T47D (cell line): ENCODE measurements around a stretch of chr9.

GRCh38 chr9:36470782-36471285 lies 70.8 kb upstream of the RNF38 start:
- RRBS: no CpG with 5 or more reads among the region's 6 CpGs

GRCh38 chr9:36503697-36504539 lies 68.8 kb upstream of the MELK start:
- RRBS: no CpG with 5 or more reads among the region's 6 CpGs

DNA sequence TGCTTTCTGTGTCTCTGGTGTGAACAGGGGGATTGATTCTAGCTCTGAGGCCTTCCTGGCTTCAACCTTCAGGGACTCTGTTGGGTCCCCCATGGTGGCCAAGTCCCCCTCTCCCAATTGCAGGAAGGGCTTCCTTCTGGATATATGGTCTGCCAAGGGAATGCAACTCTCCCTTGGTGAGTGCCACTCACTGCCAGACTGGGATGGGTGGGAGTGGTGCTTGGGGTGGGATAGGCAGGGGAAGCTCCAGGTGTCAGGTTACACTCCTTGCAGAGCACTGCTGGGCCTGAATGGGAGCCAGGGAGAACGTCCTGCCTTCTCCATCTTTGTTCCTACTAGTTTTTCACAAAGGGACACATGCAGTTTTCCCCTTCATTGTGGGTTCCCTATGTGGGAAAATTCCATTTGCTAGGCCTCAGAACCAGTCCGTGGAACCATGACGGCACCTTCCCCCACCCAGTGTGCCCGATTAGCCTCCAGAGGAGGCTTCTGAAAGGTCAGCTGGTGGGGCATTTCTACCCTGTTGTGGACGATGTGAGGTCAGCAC lies 153.3 kb downstream of the MELK start:
- RRBS: no CpG with 5 or more reads among the region's 5 CpGs

DNA sequence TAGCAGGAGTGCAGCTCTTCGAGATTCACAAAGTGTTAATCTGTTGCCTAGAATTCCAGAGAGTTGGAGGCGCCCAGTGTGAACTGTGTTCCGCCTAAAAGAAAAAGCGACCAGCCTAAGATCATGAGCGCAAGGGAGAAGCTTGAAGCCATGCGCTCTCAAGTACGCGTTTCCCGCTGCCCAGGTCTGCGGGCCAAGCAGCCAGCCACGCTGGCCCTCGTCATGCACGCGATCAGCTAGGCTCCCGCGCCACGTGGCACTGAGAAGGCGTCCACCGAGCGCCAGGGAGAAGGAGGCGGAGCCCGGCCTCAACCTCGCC lies 514 bp upstream of the ZCCHC7 start:
- RRBS: no CpG with 5 or more reads among the region's 23 CpGs

DNA sequence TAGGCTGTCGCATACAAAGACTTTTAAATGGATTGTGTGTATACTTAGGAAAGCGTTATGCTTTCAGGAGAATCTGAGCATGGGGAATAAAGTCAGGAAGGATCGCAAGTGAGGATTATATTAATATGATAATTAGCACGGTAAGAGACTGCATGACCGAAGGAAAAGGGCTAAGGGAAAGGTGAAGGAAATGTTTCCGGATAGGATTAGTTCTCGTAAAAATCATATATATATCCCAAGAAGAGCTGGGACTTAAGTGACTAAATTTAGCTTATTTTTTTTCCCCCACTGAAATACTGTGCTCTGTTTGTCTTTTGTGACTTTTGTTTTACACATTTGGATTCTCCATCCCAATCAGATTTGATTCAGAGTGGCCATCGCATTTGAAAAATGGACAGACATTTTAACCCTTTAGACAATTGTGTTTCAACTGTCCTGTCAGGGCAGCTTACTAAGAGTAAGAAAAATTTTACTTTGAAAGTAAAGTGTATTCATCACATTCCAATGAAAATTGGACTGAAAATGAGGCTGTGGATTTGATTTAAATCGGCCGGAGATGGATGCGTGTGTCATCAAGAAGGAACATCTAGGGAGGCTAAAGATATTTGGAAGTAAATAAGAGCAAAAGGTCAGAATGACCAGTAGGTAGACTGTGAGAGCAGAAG lies 1.3 kb downstream of the ZCCHC7 start:
- RRBS: no CpG with 5 or more reads among the region's 11 CpGs

DNA sequence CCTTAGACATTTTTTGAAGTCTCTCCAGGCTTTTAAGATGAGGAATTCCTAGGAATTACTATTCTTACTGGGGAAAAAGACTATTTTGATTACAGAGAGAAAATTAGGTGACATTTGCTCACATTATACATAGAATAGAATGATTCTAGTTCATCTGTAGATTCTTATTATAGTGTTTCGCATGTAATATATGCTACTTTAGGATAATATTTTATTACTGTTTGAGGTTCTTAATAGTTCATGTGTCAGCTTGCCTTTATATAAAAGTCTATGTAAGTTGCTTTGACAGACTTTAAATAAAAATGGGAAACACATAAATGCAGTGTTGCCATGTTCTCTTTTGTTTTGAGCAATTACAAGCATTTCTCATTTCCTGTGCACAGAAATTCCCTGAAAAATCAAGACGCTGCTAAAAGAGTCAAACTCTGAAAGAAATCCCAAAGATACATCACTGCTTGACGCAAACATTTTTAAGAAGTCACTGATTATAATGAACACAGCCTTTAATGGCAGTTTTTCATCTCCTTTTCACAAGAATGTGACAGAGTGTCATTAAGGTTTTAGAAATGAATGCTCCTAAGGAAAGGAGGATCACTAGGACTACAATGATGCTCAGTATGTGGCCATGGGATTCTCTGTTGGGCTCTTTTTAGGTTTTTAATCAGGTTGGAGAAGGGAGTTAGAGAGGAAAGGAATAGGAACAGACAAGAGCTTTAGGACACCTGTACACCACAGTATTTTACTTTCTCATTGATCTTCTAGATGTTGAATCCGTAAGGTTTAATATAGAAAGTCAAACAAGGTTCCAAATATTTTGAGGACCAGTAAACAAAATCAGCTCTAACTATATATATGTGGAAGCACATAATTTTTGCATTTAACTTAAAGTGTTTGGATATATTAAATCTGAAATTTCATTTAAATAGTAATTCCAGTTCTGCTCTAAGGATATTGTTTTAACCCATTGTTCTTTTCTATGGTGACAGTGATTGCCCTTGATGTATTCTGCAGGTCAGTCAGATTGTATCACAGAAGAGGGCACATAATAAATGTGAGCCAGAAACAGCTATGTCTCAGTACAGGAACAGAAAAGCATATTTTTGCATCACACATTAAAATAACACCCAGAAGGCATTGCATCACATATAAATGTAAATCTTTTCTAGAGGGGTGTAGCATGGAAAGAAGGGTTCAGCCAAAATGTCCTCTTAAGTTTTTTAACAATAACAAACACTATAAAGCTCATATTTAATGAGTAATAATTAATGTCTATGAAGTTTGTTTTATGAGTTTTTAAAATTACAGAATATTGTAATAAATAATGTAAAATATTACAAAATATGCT lies 29.6 kb downstream of the ZCCHC7 start:
- RRBS: no CpG with 5 or more reads among the region's 4 CpGs

GRCh38 chr9:37508095-37509070 lies 22.6 kb downstream of the POLR1E start:
- RRBS: no CpG with 5 or more reads among the region's 6 CpGs

- RRBS: no CpG with 5 or more reads among the region's 6 CpGs
Measured at GRCh38 chr9:37588287-37588971, 4.0 kb downstream of the TOMM5 start.

GRCh38 chr9:37908809-37909340 lies 4.9 kb upstream of the SLC25A51 start:
- RRBS: no CpG with 5 or more reads among the region's 4 CpGs

- RRBS: no CpG with 5 or more reads among the region's 17 CpGs
Measured at GRCh38 chr9:37953662-37954621, 50.0 kb upstream of the SLC25A51 start.

DNA sequence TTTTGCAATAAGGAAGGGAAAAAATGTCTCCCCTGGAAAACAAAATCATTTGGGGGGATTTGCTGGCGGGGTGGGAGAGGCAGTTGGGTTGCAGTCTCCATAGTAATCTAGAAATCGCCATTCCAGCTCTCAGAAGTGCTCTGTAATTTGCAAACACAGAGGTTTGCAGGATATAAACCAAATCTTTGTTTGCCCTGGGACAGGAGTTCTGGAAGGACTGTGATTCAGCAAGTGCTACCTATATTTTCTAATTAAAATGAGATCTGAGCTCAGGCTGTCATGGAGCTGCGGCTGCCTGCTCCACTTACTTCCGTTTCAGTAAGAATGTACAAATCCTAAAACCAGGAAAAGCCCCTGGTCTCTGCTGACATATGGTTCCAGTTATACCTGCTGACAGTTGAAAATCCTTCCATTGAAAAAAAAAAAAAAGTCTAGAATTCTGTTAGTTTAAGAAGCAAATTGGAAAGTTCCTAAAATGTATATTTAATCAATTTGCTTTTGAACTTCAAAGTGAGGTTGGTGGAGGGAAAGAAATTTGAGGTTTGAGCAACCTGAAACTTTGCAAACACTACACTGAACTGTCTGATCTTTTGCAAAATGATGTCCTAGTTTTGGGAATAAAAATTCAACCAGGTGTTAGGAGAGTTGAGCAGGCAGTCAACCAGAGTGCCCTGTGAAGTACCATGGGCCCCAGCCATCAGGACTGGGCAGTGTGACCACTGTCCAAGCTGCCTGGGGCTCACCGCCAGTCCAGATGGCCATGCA lies 50.8 kb downstream of the SHB start:
- RRBS: no CpG with 5 or more reads among the region's 5 CpGs

GRCh38 chr9:38024267-38024925 lies 44.6 kb downstream of the SHB start:
- RRBS: no CpG with 5 or more reads among the region's 5 CpGs

- RRBS: no CpG with 5 or more reads among the region's 17 CpGs
Measured at GRCh38 chr9:38051884-38052626, 17.0 kb downstream of the SHB start.

GRCh38 chr9:38058069-38058639 lies 10.9 kb downstream of the SHB start:
- RRBS: no CpG with 5 or more reads among the region's 5 CpGs

- RRBS: no CpG with 5 or more reads among the region's 6 CpGs
Measured at GRCh38 chr9:38388851-38389656, 3.4 kb upstream of the ALDH1B1 start.

DNA sequence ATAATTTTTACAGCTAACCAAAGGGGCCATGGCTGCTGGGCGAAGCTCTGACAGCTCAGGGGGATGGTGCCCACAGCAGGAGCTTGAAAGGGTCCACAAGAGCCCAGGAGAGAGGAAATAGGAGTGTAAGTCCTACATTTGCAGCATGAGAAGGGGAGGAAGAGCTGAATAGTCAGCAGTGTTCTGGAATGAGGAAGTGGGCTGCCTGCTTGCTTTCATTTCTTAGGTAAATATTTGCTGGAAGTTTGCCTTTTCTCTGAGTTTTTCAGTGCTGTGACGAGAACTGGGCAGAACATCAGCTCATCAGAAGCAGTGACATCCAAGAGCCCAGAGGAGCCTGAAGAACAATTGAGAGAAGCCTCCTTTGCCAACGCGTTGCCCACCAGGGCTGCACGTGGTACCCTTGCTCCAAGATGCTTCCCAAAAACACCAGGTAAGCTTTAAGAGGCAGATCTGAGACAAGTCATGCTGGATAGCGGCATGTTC lies 13.2 kb upstream of the IGFBPL1 start:
- RRBS: no CpG with 5 or more reads among the region's 6 CpGs

DNA sequence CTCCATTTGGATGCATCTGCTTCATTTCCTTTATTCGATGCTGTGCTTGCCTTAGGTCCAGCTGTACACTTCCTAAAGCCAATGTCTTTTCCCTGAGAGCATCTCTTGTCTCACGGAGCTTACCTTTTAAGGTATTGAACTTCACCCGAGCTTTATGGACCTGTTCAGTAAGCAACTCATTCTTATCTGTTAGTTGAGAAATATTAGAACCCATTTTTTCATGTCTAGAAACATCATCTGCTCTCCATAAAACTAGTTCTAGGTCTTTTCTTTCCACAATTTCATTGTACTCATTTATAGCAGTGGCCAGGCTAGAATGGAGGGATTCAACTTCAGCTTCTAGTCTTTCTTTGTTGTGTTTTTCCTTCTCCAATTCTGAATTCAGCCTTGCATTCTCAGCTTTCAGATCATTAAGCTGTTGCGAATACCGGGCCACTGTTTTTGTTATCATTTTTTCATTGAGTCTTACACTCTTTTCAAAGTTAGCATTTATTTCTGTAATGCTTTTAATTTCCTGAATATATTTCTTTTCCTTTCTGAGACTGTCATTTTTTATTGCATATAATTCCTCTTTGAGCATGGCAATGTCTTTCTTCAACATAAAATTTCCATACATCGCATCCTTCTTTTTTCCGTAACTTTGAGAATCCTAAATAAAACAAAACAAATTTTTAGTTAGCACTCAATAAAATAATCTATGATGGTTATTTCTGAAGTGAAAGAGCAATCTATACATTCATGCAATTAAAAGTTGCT lies 24.5 kb downstream of the ANKRD18A start:
- RRBS: no CpG with 5 or more reads among the region's 7 CpGs

DNA sequence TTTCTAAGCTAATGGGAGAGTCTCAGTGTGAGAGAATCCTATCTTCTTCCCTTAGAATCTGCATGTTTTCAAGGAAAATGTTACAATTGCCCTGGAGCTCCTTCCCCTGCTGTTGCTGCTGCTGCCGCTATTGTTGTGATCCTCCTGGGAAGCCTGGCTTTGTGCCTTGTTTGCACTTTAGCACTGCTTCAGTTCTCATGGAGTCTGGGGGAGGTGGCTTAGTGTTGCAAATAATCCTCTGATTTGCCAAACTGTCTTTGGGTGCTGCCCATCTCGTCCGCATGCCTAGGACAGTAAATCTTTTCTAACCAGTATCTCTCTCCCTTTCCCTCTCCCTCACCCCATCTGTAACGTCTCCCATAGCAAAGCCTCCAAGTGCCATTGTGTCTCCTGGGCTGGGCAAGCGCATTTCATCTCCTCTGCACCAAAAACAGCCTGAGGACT lies 30.3 kb downstream of the FAM240B start:
- RRBS: no CpG with 5 or more reads among the region's 5 CpGs

DNA sequence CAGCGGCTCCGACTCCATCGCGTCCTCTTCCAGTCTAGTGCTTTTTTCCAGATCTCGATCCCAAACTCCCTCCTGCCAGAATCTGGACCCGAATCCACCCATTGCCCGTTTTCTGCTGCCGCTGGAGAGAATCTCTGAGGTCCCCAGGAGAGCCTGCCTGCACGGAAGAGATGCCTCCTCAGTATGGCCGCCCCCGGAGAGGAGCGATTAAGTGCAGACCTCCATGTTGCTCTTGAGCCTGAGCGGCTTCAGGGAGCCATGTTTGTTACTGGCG lies 518.8 kb downstream of the SPATA31A1 start:
- RRBS: no CpG with 5 or more reads among the region's 14 CpGs

DNA sequence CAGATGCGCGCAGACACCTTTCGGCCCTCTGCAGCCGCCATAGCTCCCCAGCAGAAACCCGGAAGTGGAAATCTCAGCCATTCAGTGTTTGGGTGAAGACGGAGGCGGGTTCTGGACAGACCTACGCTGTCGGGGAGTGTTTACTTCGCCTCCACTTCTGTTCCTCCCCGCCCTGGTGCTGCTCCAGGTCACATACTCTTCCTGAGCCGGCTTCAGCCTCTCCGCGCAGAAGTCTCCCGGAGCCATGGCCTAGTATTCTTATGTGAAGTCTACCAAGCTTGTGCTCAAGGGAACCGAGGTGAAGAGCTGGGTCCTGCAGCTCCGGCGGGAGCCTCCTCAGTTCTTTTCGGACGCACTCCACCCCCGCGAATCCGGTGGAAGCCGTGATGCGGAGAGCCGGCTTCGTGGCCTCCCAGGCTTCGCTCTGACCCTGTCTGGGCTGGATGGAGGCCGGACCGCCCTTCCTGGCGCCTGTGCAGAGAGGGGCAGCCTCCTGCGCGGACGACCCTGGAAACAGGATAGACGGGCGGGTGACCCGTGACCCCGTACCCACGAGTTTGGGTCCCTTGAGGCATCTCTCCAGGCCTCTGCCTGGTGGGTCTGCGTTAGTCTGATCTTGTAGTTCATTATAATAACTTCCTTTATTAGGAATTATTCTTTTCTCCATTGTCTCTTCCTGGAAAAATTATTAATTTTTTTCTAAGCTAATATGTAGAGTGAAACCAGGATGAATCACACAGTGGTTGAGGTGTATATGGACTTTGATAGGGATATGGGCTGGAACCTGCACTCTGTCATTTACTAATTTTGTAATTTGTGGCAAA lies 136.1 kb downstream of the FOXD4L6 start:
- RRBS: no CpG with 5 or more reads among the region's 40 CpGs